Lower leg skin (tissue), 2 donors: Measurements from ENCODE around the genes ZNF311, OR2J3, OR12D2 and HLA-F.

GRCh38 chr6:28673570-28674165, 86.6 kb upstream of the SCAND3 start:
- PRO-cap = no peak
- RAMPAGE, long total RNA, 2 experiments = no peak in any of the 2 experiments

GRCh38 chr6:28687505-28688116, 100.5 kb upstream of the SCAND3 start:
- PRO-cap = no peak
- RAMPAGE, long total RNA, 2 experiments = no peak in any of the 2 experiments

- PRO-cap = no peak
- RAMPAGE, long total RNA, 2 experiments = no peak in any of the 2 experiments
Measured at GRCh38 chr6:28776916-28777293, 146.9 kb downstream of the TRIM27 start.

DNA sequence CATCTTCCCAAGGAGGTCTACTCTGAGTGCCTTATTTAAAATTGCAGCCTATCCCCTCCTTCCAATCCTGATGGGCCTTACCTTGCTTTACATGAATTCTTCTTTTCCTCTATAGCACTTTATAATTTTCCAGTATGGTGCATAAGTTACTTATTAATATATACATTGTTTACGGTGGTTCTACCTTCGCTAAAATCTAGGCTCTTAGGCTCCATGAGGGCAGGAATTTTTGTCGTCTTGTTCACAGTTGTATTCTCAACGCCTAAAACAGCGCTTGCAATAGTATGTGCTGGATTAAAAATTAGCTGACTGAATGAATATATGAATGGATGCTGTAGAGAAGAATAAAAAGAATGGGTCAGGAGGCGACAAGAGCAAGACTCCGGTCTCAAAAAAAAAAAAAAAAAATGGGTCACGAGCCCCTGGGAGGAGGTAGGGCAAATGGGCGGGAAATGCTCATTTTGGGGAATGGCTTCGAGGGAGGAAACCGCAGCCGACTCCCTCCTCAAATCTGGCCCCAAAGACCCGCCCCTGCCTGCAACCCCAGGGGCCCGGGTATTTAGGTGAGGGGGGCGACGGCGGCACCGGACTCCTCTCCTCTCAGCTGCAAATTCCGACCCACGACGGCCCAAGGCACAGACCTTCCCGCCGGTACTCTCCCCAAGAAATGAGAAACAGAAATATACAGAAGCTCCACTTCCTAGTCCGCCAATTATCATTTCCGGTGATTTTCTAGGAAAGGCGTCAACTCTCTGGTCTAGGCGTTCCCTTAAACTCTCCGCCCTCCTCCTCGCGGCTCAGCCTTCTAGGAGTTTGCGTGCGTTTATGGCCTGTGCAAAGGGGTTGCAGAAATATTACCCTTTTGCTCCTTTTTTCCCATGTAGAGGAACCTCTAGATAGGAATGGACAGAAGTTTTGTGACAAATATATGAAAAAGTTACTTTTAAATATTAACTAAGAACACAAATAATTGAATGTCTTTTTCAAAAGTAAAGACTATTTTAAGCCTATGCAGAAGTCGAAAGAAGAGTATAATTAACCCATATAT, at the start of gene ZNF311:
TSS of gene ZNF311 (minus strand) at position 389 of the 1,048 bp plus-strand sequence.
- PRO-cap = unidirectional peak, plus-strand start at position 464 of the sequence; bidirectional peak, plus-strand start at position 800 of the sequence, minus-strand start at position 669 of the sequence
- RAMPAGE, long total RNA, 2 experiments = start-site peak on the minus strand in 2 of 2 experiments, centred at positions 693 to 698 of the sequence, 6 reads per replicate

DNA sequence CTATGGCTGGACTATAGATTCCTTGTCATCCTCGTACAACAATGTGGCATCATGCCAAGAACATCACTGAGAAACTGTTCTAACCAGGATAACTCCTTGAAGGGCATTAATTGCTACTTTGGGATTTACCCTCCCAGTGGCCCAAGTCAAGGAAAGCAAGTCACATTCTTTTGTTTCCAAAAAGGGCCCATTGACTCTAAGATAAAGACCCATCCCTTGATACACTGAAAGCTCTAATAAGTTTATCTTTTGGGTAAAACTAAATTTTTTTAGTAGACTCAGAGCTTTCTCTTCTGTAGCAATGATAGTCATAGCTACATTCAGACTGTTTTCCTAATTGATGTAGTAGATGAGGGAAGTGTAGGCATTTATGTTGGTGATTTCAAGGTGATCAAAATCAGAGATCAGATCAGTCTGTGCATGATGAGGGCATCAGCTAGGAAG, at the start of gene OR2J3:
TSS of gene OR2J3 (plus strand) at position 283 of the 444 bp plus-strand sequence.
- PRO-cap = no peak
- RAMPAGE, long total RNA, 2 experiments = no peak in any of the 2 experiments

DNA sequence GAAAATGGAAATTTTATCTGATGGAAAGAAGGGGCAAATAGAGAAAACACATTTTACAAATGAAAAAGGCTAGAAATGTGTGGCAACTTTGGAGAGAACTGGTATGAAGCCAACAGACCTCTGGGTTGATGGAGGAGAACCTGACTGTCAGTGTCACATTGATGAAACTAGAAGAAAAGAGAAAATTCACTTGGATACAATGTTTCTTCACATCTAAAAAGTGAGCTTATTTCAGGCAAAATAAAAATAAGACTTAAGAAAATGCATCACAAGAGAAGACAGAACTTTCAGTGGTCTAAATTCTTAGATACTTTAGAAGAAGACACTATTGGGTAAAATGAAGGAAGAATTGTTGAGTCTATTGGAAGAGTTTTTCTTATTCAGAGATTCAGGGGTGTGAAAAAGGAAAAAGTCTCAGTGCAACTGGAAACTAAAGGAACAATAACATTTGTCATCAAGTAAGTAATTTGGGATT, at the start of gene OR12D2:
TSS of gene OR12D2 (plus strand) at position 274 of the 475 bp plus-strand sequence.
- PRO-cap = no peak
- RAMPAGE, long total RNA, 2 experiments = no peak in any of the 2 experiments

DNA sequence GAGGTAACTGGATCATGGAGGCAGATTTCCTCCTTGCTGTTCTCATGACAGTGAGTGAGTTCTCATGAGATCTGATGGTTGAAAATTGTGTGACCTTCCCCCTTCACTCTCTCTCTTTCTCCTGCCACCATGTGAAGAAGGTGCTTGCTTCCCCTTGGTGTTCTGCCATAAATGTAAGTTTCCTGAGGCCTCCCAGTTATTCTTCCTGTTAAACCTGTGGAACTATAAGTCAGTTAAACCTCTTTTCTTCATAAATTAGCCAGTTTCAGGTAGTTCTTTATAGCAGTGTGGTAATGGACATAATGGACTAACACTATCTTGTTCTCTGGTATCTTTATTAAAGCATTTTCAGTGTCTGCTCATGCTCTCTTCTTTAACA, 9.6 kb upstream of the MAS1L start:
- PRO-cap = no peak
- RAMPAGE, long total RNA, 2 experiments = no peak in any of the 2 experiments

- PRO-cap = no peak
- RAMPAGE, long total RNA, 2 experiments = start-site peak on the minus strand in 1 of 2 experiments, at chr6:29627509-29628013 at its widest, 11 to 18 reads per replicate
Measured at GRCh38 chr6:29627340-29627943, 5.5 kb downstream of the GABBR1 start.

- PRO-cap = no peak
- RAMPAGE, long total RNA, 2 experiments = no peak in any of the 2 experiments
Measured at GRCh38 chr6:29656044-29656591, 774 bp upstream of the MOG start.

DNA sequence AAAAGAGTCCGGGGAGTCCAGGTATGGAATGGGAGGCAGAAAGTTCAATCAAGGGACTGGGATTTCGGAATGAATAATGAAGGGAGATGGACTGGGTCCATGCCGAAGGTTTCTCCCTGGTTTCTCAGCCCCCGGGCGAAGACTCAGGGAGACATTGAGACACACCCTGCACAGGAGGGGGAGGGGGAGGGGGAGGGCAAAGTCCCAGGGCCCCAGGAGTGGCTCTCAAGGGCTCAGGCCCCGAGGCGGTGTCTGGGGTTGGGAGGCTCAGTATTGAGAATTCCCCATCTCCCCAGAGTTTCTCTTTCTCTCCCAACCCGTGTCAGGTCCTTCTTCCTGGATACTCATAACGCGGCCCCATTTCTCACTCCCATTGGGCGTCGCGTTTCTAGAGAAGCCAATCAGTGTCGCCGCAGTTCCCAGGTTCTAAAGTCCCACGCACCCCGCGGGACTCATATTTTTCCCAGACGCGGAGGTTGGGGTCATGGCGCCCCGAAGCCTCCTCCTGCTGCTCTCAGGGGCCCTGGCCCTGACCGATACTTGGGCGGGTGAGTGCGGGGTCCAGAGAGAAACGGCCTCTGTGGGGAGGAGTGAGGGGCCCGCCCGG, at the start of gene HLA-F:
TSS of gene HLA-F (plus strand) at position 455 of the 607 bp plus-strand sequence.
- PRO-cap = bidirectional peak, plus-strand start at position 466 of the sequence, minus-strand start at position 294 of the sequence
- RAMPAGE, long total RNA, 2 experiments = no peak in any of the 2 experiments

- PRO-cap = no peak
- RAMPAGE, long total RNA, 2 experiments = no peak in any of the 2 experiments
Measured at GRCh38 chr6:29813697-29814346, 13.8 kb upstream of the HLA-G start.

GRCh38 chr6:29827995-29829027, 686 bp downstream of the HLA-G start:
- PRO-cap = no peak
- RAMPAGE, long total RNA, 2 experiments = no peak in any of the 2 experiments

DNA sequence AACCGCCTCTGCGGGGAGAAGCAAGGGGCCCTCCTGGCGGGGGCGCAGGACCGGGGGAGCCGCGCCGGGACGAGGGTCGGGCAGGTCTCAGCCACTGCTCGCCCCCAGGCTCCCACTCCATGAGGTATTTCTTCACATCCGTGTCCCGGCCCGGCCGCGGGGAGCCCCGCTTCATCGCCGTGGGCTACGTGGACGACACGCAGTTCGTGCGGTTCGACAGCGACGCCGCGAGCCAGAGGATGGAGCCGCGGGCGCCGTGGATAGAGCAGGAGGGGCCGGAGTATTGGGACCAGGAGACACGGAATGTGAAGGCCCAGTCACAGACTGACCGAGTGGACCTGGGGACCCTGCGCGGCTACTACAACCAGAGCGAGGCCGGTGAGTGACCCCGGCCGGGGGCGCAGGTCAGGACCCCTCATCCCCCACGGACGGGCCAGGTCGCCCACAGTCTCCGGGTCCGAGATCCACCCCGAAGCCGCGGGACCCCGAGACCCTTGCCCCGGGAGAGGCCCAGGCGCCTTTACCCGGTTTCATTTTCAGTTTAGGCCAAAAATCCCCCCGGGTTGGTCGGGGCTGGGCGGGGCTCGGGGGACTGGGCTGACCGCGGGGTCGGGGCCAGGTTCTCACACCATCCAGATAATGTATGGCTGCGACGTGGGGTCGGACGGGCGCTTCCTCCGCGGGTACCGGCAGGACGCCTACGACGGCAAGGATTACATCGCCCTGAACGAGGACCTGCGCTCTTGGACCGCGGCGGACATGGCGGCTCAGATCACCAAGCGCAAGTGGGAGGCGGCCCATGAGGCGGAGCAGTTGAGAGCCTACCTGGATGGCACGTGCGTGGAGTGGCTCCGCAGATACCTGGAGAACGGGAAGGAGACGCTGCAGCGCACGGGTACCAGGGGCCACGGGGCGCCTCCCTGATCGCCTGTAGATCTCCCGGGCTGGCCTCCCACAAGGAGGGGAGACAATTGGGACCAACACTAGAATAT, 613 bp downstream of the HLA-A start:
- PRO-cap = no peak
- RAMPAGE, long total RNA, 2 experiments = start-site peak on the plus strand in 1 of 2 experiments, centred at position 680 of the sequence, 345 reads per replicate

DNA sequence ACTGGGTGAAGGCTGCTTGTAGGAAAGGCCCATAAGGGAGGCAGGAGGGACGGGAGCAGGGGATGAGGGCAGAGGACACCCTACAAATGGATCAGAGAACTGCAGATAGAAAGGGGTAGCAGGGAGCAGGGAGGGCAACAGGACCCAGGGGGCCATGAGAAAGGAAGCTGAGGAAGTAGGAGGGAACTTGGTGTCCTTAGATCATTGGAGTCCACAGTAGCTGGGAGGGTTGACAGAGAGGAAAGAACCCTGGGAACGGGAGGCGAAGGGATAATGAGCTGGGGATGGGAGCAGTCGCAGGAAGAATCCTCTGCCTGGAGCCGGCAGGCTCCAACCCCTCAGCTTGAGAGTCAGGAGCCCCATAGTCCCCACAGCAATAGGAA, 32.5 kb downstream of the HLA-A start:
- PRO-cap = unidirectional peak, plus-strand start at position 273 of the sequence
- RAMPAGE, long total RNA, 2 experiments = no peak in any of the 2 experiments

- PRO-cap = no peak
- RAMPAGE, long total RNA, 2 experiments = no peak in any of the 2 experiments
Measured at GRCh38 chr6:29976107-29976524, 33.8 kb downstream of the HLA-A start.

DNA sequence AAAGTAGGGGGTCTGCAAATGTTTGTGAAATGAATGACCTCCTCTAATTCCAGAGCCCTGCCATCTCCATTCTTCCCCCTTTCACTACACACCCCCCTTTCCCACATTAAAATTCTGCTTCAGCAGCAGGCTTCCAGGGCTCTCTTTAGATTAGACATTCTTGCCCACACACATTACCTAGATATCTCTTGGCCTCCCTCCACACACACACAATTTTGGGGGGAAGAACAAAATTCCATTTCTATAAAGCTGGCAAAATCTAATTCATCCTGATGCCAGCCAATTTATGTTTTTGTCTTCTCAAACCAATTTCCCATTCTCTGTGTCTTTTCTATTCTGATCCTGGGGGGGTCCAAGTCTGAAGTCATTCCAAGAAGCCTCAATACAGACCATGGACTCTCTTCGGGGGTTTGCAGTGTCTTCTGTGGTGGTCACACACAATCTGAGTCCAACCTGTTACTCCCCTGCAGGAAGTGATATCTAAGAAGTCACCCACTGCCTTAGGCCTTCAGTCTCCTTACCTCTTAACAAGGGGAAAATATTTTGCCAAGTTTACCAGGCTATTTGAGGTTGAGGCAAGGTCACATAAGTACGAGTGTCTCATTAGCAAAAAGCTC, 2.0 kb downstream of the TRIM26 start:
- PRO-cap = no peak
- RAMPAGE, long total RNA, 2 experiments = no peak in any of the 2 experiments

- PRO-cap = no peak
- RAMPAGE, long total RNA, 2 experiments = no peak in any of the 2 experiments
Measured at GRCh38 chr6:30344690-30344961, 330 bp upstream of the RPP21 start.

DNA sequence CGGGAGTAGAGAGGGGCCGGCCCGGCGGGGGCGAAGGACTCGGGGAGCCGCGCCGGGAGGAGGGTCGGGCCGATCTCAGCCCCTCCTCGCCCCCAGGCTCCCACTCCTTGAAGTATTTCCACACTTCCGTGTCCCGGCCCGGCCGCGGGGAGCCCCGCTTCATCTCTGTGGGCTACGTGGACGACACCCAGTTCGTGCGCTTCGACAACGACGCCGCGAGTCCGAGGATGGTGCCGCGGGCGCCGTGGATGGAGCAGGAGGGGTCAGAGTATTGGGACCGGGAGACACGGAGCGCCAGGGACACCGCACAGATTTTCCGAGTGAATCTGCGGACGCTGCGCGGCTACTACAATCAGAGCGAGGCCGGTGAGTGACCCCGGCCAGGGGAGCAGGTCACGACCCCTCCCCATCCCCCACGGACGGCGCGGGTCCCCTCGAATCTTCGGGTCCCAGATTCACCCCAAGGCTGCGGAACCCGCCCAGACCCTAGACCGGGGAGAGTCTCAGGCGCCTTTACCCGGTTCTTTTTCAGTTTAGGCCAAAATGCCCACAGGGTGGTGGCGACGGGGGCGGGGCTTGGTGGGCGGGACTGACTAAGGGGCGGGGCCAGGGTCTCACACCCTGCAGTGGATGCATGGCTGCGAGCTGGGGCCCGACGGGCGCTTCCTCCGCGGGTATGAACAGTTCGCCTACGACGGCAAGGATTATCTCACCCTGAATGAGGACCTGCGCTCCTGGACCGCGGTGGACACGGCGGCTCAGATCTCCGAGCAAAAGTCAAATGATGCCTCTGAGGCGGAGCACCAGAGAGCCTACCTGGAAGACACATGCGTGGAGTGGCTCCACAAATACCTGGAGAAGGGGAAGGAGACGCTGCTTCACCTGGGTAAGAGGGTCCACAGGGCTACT, 575 bp downstream of the HLA-E start:
- PRO-cap = bidirectional peak, plus-strand start at position 683 of the sequence, minus-strand start at position 551 of the sequence
- RAMPAGE, long total RNA, 2 experiments = no peak in any of the 2 experiments

- PRO-cap = bidirectional peak, plus-strand start at chr6:30516266, minus-strand start at chr6:30516196; bidirectional peak, plus-strand start at chr6:30516705, minus-strand start at chr6:30516590
- RAMPAGE, long total RNA, 2 experiments = start-site peak on the plus strand in 1 of 2 experiments, at chr6:30516257-30516266 at its widest, 6 reads per replicate
Measured at GRCh38 chr6:30515915-30516849, 26.9 kb downstream of the HLA-E start.

GRCh38 chr6:30599536-30600311, 17.3 kb downstream of the PPP1R10 start:
- PRO-cap = no peak
- RAMPAGE, long total RNA, 2 experiments = no peak in any of the 2 experiments